ReNcell CX (cell line): ENCODE measurements around a stretch of chr21.

DNA sequence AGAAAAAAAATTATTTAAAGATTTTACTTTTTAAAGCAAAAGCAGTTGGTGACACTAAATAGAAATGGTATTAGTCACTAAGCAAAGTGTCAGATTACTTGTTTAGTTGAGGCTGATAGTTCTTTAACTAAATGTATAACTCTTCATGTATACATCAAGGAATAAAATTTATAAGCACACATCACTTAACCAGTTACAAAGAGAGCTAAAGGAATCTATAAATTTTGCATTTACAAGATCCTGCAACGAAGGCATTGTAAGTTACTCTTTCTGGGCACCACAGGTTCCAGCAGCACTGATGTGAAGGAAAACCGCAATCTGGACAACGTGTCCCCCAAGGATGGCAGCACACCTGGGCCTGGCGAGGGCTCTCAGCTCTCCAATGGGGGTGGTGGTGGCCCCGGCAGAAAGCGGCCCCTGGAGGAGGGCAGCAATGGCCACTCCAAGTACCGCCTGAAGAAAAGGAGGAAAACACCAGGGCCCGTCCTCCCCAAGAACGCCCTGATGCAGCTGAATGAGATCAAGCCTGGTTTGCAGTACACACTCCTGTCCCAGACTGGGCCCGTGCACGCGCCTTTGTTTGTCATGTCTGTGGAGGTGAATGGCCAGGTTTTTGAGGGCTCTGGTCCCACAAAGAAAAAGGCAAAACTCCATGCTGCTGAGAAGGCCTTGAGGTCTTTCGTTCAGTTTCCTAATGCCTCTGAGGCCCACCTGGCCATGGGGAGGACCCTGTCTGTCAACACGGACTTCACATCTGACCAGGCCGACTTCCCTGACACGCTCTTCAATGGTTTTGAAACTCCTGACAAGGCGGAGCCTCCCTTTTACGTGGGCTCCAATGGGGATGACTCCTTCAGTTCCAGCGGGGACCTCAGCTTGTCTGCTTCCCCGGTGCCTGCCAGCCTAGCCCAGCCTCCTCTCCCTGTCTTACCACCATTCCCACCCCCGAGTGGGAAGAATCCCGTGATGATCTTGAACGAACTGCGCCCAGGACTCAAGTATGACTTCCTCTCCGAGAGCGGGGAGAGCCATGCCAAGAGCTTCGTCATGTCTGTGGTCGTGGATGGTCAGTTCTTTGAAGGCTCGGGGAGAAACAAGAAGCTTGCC lies 101.4 kb downstream of the ADARB1 start:
- PRO-cap, result no peak

DNA sequence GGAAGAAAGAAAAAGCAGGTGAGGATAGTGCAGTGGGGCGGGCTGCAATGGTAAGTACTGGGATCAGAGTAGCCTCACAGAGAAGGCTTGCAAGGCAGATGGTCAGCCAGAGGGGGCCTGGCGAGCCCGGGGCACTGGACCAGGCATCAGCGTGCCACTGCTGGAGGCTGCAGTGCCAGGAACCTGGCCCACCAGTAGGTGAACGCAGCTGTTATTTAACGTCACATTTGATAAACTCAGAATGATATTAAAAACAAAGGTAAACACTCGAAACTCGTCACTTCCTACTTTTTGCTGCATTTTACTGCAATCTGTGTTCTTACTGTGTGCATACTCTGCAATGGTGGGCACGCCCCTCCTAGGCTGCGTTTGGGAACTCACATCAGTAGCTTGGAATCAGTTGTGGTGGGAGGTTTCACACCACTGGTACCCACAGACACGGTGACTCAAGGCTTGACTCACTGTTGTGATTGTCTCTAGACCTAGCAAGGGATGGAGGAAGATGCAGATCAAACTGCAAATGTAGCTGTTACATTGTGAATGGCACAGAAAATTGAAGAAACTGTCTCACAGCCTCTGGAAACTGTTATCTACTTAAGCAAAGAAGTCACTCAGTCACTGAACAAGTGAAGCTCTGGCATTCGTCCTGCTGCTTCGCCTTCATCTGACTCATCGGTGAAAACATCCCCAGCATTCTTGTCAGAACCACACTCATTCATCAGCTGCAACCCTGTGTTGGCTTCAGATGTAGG lies 59.7 kb downstream of the POFUT2 start:
- PRO-cap, result no peak

DNA sequence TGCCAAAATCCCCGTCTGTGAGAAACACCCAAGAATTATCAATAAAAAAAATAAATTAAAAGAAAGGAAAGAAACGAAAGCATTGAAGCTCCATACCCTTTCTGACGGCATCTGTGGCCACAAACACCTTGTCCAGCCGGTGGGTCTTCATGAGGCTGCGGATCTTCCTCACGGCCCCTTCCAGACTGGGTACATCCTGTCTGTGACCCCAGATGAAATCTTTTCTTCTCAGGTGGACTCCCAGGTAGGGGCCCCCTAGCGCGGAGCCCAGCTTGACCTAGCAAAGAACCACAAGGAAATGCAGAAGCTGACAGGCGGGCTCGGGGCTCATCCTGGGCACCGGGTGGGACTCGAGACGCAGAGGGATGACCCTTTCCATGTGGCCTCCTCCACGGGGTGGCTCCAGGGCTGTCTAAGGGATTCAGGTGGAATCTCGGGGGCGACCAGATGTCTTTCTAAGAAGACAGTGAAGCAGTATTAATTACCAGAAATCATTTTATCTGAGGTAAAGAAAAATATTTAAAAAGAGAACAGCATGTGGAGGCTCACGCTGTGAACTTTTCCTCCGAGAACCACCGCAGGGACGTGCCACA lies 17.9 kb downstream of the POFUT2 start:
- PRO-cap, result no peak

DNA sequence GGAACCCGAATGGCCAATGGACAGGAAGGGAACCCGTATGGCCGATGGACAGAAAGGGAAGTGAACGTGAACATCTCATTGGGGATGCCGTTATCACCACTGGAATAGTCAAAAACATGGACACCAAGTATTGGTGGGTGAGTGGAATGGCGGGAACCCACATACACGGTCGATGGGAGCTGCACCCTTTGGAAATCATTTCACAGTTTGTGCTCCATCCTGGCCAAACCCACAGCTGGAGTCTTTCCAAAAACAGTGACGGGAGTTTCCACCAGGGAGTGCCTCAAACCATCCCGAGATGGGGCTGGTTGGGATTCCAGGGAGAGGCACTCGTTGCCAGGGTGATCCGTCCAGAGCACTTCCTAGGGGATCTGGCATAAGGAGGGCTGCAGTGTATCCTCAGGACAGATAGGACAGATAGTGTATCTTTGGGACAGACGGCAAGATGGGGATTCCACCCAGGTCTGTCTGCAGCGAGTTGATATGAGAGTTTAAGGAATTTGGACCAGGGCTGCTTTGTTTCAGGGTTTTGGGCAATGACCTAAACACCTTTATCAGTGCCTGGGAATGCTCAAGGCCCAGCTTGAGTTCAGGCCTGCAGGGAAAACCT lies 3.2 kb upstream of the POFUT2 start:
- PRO-cap, result no peak

DNA sequence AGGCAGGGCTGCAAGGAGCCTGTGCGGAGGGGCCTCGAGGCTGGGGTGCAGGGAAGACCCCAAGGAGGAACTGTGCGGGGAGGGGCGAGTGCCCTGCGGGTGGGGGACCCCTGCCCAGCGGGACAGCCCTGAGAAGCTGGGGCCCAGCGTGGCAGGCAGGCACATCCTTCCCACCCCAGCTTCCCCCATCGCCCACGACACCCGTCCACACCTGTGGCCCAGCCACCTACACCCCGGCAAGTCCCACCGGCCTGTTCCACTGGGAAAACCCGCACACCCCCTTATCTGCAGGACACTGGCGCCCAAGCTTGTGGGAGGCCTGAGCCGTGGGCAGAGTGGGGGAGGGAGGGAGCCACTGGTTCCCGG lies 37.5 kb upstream of the POFUT2 start:
- PRO-cap, result no peak

GRCh38 chr21:45374371-45375058 lies 30.4 kb upstream of the COL18A1 start:
- PRO-cap, result no peak

DNA sequence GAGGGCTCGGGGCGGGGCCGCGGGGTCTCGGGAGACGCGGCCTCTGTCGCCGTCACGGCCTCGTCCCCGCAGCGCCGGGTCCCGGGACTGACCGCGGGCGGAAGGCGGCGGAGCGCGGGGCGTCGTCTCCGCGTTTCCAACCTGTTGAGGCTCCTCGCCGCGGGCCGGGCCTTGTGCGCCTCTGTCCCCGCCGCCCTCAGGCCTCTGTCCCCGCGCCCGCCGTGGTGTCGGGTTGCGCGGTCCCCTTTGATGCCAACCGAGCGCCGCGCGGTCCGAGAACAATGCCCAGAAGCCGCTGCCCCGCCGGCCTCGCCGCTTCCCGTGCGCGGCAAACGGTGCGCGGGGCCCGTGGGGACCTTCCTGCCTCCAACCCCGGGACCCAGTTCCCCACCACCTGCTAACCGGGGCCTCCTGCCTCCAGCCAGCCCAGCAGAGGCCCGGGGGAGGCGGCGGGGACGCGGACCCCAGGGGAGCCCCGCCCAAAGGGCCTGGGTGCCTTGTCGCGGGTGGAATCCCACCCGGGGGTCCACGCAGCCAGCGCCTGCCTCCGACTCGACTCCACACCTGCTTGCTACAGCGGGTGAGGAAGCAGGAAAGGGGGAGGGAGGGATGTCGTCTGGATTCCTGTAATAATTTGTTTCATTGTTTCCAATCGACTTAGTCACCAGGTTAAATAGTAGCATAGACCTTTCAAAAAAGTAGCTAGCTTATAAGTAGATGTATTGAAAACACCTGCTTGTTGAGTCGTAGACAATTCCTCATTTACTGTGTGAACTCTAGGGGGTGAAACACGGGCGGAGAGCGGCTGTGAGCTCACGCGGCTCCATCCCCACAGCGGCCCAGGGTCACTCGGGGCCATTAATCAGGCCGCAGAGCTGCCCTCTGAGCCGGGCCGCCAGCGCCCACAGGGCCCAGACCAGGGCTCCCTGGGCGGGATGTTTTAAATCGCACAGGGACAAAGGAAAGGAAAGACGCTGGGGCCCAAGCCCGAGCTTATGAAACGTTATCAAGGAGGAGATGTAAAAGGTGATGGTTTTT lies 1.1 kb downstream of the COL18A1 start:
- PRO-cap, result bidirectional peak, plus-strand start at position 851 of the sequence, minus-strand start at position 548 of the sequence

GRCh38 chr21:45410321-45411317 lies 5.7 kb downstream of the COL18A1 start:
- PRO-cap, result no peak

GRCh38 chr21:45457678-45458139 lies 52.7 kb downstream of the COL18A1 start:
- PRO-cap, result no peak

GRCh38 chr21:45487238-45487933 lies 54.9 kb downstream of the SLC19A1 start:
- PRO-cap, result no peak

- PRO-cap, result no peak
These were observed 31.4 kb upstream of the PCBP3 start for GRCh38 chr21:45611985-45612614.

- PRO-cap, result no peak
These were observed 9.8 kb upstream of the COL6A1 start for GRCh38 chr21:45971654-45972376.

- PRO-cap, result no peak
These were observed 2.5 kb downstream of the COL6A1 start for GRCh38 chr21:45983745-45984845.

GRCh38 chr21:45987286-45987710 lies 5.7 kb downstream of the COL6A1 start:
- PRO-cap, result no peak

- PRO-cap, result no peak
These were observed 9.0 kb downstream of the COL6A1 start for GRCh38 chr21:45990522-45991066.

DNA sequence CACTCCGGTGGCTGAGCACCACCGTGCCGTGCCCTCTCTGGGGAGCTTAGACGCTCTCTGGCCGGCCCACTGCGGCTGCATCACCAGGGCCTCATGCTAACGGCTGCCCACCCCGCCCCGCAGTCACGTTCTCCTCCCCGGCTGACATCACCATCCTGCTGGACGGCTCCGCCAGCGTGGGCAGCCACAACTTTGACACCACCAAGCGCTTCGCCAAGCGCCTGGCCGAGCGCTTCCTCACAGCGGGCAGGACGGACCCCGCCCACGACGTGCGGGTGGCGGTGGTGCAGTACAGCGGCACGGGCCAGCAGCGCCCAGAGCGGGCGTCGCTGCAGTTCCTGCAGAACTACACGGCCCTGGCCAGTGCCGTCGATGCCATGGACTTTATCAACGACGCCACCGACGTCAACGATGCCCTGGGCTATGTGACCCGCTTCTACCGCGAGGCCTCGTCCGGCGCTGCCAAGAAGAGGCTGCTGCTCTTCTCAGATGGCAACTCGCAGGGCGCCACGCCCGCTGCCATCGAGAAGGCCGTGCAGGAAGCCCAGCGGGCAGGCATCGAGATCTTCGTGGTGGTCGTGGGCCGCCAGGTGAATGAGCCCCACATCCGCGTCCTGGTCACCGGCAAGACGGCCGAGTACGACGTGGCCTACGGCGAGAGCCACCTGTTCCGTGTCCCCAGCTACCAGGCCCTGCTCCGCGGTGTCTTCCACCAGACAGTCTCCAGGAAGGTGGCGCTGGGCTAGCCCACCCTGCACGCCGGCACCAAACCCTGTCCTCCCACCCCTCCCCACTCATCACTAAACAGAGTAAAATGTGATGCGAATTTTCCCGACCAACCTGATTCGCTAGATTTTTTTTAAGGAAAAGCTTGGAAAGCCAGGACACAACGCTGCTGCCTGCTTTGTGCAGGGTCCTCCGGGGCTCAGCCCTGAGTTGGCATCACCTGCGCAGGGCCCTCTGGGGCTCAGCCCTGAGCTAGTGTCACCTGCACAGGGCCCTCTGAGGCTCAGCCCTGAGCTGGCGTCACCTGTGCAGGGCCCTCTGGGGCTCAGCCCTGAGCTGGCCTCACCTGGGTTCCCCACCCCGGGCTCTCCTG lies 22.0 kb downstream of the COL6A1 start:
- PRO-cap, result no peak

GRCh38 chr21:46036133-46037062 lies 54.8 kb downstream of the COL6A1 start:
- PRO-cap, result no peak

- PRO-cap, result no peak
These were observed 5.4 kb upstream of the COL6A2 start for GRCh38 chr21:46092167-46093309.

GRCh38 chr21:46099552-46100267 lies 1.8 kb downstream of the COL6A2 start:
- PRO-cap, result no peak

- PRO-cap, result no peak
These were observed 4.9 kb downstream of the FTCD start for GRCh38 chr21:46150428-46150999.